Gallbladder (tissue), 1 donor: ENCODE data around the genes PSMG2 and ANKRD30B.

DNA sequence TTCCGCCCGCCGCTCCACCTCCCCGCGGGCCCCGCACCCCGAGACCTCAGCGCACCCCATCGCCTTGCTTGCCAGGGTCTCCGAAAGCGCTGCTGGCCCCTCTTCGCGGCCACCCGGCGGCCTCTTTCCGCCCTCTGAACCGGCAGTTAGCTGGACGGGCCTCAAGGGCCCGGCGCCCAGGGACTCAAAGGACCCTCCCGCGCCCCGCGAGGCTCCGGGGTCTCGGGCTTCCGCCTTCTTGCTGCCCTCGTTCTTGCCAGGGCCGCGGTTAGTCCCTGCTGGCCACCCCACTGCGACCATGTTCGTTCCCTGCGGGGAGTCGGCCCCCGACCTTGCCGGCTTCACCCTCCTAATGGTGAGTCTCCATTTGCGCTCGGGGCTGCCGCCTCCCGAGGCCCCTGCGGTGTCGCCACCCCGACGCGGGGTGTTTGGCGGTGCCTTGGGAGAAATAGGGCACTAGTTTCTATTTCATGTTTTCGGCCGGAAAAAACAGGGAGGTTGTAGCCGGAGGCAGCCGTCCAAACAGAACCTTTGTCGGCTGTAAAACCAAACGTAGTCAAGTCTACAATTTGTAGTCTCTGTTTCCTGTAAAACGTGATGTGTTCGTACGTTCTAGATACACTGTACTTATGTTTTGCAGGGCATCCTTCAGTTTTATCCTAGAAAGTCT is at the start of gene PSMG2:
PSMG2 (plus strand) TSS at position 233 of the 670 bp plus-strand sequence.
- PRO-cap: bidirectional peak, plus-strand start at position 271 of the sequence, minus-strand start outside the sequence; unidirectional peak, minus-strand start at position 354 of the sequence

DNA sequence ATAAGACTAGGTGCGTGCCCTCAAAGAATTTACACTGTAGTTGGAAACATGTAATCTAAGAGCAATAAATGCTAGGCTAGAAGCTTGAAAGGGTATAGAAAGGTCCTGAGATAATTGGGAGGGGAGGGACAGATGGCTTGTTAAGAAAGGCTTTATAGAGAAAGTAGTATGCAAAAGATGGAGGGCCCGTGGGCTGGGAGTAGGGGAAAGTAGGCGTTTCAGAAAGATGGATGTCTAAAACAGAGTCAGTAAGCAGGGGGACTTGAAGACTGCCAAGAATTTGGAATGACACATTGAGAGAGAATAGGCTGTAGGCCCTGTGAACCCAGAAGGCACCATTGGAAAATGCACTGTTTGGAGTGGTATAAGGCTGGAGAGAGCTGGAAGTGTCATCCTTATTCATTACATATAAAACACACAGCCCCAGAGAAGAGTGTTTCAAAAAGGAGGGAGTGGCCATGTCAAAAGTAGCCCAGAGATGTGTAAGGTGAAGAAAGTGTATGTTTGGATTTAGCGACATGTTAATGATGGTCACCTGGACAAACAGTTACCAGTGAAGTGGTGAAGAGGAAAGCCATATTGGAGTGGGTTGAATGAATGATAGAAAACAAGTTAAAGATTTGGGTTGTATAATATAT is 925 bp downstream of the PSMG2 start:
- PRO-cap: no peak

DNA sequence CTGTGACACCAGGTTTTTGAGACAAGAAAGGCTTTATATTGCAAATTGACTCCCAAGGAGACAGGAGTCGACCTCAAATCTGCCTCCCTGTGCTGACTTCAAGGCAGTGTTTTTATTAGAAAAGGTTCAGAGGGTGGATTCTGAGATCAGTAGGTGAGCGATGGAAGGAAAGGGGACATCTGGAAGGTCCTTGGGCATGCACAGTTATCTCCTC is 10.4 kb downstream of the PSMG2 start:
- PRO-cap: no peak

DNA sequence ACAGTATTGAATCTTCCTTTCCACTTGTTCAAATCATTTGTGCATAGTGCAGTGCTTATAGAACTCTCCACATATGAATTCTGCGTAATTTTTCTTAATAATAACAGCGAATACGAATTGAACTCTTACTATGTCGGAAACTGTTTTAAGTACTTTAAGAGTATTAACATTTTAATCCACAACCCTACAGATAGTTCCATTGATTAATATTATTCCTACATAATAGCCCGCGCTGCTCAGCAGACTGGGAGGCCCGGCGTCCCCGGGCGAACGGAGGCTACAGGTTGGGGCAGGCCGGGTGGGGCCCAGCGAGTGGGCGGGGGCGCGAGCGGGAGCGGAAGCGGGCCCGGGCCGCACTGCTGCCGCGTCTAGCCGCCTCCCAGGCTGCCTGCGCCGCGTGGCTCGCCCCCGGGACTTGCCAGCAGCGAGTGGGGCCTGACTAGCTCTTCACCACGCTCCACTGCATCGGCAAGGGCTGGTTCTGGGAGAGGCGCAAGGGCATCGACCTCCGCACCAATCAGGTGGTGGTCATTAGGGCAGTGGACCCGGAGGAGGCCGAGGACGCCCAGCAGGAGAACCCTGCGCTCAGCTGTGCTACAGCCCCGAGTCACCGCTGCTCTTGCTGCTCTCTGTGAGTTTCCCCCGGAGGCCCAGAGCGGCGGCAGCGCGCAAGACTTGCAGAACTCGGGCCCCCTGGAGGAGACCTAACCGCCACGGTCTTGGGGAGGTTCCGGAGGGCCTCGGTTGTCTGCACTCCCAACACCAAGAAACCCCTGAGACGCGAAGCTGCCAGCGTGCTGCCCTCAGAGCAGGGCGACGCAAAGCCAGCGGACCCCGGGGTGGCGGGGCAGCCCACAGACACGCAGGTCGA is 27.0 kb upstream of the PTPN2 start:
- PRO-cap: no peak

- PRO-cap: no peak
Measured at GRCh38 chr18:13185581-13186113, 32.9 kb upstream of the LDLRAD4 start.

- PRO-cap: no peak
Measured at GRCh38 chr18:13268370-13268747, 49.8 kb downstream of the LDLRAD4 start.

- PRO-cap: no peak
Measured at GRCh38 chr18:13399973-13400474, 181.5 kb downstream of the LDLRAD4 start.

DNA sequence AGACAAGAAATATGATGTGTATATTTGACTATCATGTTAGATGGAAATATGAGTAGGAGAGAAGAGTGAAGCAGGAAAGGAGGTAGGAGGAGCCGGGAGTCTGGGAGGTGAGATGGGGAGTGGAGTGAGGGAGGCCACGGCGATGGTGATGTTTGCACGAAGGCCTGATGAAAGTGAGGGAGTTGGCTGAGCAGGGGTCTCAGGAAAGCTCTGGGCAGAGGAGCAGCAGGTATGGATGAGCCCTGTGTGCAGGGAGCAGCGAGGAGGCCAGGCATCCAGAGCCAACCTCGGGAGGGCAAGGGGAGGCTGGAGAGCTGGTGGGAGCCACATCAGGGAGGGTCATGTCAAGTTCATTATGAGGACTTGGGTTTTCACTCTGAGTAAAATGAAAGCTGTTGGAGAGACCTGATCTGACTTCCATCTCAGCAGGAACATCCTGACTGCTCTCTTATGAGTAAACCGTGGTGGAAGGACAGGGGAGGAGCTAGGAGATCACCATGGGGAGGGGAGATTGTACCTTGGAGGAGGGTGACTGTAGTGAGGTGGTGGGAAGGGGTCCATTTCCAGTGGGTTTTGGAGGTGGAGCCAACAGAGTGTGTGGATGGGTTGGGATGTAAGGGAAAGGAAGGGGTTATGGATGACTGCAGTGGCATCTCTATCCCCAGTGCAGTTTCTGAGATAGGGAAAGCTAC is 209.7 kb downstream of the LDLRAD4 start:
- PRO-cap: no peak

DNA sequence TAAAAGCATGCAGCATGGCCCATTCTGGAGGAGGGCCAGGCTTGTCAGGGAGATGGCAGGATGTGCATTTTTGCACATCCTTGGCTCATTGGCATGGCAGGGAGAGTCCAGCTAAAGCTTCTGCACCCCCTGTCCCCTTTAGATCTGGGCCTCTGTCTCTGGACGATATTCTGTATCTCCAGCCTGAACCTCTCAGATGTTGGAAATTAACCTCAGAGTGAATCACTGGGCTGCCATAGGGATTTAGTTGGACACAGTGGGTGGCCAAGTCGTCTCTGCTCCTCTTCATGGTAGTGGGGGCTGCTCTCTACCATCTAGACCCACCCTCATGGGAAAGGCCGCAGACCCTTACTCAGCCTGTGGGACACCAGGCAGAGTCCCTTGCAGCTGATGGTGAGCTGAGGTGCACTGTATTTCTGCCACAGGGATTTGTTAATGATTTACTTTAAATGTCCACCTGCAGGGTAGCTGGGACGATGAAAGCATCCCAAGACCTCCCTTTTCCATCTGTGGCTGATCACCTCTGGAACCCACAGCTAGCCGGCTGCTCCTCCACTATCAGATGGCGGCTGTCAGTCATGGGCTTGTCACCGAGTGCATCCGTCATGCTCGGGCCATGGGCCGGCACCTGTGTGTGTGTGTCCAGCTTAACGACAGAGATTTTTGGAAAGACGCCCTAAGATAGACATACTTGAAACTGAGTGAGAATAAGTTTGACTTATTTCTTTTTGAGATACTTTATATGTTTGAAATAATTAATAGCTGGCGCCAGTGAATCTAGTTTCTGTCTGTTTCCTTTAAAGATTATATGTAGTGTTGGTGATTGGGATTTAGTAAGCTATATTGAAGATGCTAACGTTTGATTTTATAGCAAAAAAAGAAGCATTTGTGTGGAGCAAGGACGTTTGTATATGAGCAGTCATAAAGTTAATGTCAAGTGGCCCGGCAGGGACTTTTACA is 235.3 kb downstream of the FAM210A start:
- PRO-cap: no peak

GRCh38 chr18:13513018-13513610 is 213.2 kb downstream of the FAM210A start:
- PRO-cap: no peak

- PRO-cap: no peak
Measured at GRCh38 chr18:13531571-13532078, 194.7 kb downstream of the FAM210A start.

DNA sequence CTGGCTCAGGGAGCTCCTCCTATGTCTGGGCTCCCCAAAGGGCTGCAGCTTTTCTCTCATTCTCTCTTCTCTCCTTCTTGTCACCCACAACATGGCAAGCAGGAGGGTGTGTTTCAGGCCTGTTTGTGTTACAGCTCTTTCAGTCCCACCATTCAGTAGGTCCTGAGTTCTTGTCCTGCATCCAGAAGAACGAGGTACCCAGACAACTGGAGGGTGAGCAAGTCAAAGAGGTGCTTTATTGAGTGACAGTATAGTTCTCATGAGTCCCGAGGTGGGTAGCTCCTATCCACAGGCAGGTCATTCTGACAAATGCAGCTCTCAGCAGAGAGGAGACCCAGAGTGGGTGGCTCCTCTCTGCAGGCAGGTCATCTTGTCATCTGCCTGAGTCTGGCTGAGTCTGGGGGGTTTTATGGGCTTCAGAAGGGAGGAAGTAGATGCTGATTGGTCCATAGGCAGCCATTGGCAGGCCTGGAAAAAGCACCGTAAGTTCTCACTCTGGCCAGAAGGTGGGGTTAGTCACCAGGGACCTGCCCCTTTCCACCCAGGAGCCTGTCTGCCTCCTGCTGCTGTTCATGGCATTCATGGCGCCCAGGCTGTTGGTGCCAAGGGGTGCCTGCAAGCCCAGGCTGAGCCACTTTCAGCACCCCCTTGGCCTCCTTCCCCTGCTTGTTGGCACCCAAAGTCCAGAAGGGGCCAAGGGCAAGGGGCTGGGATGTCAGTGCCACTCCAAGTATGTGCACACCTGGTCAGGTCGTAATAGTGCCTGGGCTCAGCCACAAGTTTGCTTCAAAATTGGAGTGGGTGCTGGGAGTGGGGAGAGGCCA is 178.4 kb downstream of the FAM210A start:
- PRO-cap: no peak

GRCh38 chr18:13609196-13609599 is 117.2 kb downstream of the FAM210A start:
- PRO-cap: no peak

GRCh38 chr18:13761884-13762412 is 35.5 kb downstream of the RNMT start:
- PRO-cap: no peak

- PRO-cap: no peak
Measured at GRCh38 chr18:14747353-14748527, at the start of gene ANKRD30B. Gene ANKRD30B, plus strand, starts transcription at chr18:14748172.

DNA sequence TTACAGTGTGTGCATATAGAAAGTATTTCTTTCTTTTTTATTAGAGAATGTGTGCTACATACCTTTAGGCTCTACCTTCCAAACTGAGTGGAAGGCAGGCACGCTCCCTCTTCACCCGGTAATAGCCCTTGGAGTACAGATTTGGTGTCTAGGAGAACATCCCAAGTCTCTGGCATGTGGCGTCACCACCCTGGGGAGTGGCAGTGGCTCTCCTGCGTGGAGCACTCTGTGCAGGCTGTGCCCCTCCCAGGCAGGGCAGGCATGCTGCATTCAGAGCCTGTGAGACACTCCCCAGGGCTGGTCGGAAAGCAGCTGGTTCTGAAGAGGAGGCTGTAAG is 193.2 kb downstream of the ANKRD30B start:
- PRO-cap: no peak

DNA sequence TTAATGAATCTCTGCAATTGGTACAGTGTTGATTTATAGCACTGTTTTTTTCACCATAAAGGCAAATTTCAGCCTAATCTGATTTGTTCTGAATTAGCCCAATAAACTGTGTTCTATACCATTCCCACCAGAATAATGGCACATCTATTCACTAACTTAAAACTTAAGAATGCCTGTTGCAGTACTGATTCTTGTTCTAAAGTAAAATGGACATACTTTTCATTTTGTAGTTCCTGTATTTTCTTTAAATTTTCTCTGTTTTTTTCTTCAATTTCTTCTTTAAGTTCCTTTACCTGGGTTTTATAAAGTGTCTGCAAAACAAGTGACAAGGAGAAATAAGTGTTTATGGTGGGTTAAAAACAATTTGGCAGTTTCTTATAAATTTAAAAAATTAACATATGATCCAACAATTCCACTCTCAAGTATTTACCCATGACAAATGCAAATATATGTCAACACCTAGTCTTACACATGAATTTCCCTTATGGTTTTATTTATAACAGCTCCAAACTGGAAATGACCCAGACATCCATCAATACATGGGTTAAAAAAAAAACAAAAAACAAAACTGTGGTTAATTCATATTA is 131.8 kb downstream of the ROCK1 start:
- PRO-cap: no peak

DNA sequence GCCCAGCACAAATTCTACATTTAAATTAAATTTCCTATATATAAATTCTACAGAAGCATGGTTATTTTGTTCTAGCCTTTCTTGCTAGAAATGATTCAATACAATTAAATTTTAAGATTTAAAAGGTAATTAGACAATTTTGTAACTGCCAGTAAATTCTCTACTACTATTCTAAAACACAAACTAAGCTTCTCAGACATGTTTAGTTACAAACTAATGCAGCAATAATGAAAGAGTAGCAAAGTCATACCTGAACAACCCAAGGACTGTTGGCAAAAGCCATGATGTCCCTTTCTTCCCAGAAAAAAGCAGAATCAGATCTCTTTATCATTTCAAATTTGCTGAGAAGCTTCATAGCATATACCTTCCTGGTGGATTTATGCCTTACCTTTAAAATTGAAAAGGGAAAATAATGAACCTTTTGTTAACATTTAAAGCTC is 62.8 kb downstream of the ROCK1 start:
- PRO-cap: no peak

DNA sequence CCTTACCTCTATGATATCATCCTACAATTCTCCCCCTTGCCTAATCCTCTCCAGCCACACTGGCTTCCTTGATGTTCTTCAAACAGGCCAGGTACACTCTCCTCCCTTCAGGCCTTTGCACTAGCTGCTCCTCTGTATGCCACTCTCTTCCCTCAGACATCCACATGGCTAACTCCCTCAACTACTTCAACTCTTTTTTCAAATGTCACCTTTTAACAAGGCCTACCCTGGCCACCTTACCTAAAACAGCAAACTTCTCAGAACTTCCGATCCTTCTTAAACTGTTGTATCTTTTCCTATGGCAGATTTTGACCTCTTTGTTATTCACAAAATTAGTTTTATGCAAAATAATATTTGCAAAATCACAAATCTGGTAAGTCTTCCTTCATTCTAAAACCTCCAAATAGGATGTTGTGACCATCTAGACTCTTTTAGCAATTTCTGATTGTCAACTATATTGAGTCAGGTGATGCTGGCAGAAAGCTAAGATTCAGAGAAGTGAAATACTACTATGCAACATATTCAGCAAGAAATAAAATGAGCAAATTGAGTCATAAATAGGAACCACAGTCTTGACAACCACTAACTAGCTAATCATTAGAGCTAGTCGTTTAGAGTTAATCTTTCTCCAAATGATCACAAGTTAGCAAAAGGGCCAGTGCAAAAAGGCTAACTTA is 54.7 kb downstream of the ROCK1 start:
- PRO-cap: no peak

GRCh38 chr18:21330344-21330783 is 88.3 kb downstream of the GREB1L start:
- PRO-cap: no peak